Camera-type eye (tissue), 1 donor: ENCODE measurements around the gene RAD51C.

- RAMPAGE, long total RNA = no peak
Observed at GRCh38 chr17:58305191-58305759, 23.3 kb downstream of the TSPOAP1 start.

- RAMPAGE, long total RNA = no peak
Observed at GRCh38 chr17:58308493-58308864, 20.1 kb downstream of the TSPOAP1 start.

GRCh38 chr17:58310346-58311090 is 18.1 kb downstream of the TSPOAP1 start:
- RAMPAGE, long total RNA = no peak

DNA sequence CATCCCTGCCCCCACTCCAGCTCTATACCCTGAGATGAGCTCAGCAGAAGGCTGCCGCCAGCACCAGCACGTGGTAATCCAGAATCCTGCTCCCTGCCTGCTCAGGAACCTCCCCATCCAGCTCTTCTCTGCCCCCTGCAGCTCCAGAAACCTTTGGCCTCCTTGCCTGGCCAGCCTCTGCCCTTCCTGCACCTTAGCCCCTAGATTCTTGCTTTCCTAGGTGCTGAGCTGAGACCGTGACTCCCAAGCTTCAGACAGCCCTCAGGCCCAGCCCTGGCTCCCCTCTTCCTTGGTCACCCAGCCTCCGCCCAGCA is 2.7 kb downstream of the TSPOAP1 start:
- RAMPAGE, long total RNA = no peak

- RAMPAGE, long total RNA = no peak
Observed at GRCh38 chr17:58333750-58334349, 5.3 kb upstream of the TSPOAP1 start.

- RAMPAGE, long total RNA = no peak
Observed at GRCh38 chr17:58354182-58354903, 2.3 kb upstream of the SUPT4H1 start.

- RAMPAGE, long total RNA = no peak
Observed at GRCh38 chr17:58376941-58377829, 25.2 kb upstream of the SUPT4H1 start.

GRCh38 chr17:58488630-58489152 is 483 bp upstream of the HSF5 start:
- RAMPAGE, long total RNA = no peak

DNA sequence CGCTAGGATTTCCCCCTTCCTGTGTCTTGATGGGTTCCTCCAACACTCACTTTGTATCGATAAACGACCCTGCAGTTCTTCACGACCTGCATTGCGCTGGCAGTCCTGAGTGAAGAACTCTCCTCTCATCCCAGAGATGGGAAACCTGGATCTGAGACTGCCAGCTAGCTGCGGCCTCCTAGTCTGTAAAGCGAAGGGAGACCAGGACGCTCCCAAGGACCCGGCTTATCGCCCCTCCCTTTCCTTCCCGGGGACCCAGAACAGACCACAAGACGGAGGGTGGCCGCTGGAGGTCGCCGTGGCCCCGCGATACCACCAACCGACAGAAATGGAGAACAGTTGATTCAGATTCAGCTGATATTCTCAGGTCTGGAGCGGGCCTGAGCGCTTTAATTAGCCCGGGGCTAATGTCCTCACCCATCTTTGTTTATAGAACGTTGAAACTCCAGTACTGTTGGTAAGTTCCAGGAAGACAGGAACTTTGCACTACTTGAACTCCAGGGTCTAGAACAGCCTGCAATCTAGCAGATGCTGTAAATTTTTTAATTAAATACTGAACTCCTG is 4.1 kb upstream of the MTMR4 start:
- RAMPAGE, long total RNA = no peak

DNA sequence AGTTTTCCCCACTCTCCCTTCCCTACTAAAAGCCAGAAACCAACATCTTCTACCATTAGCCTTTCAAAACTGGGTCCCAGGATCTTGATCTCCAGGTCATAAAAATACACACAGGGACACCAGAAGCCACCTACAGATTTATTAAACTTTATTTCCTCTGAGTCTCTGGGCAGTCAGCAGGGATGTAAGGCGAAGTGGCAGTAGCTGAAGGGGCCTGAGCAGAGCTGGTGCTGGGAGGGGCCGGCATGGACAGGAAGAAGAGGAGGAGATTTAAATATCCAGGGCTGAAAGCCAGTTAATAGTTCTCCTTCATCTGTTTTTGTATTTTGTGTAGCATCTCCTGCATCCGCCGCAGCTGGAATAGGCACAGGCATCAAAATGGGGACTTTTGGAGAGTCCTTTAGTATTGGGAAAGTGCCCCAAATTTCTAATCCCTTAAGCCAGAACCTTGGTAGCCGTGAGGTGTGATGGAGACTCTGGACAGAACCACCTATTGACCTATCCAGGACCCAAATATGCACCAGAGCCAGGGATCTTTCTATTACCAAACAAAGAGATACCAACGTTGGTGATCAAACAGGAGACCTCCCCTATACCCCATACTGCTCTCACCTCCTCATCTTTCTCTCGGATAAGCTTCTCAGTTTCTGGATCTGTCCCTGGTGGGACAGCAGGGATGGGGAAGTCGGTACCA is 5.8 kb upstream of the MTMR4 start:
- RAMPAGE, long total RNA = no peak

- RAMPAGE, long total RNA = no peak
Observed at GRCh38 chr17:58520825-58521252, 6.4 kb upstream of the MTMR4 start.

GRCh38 chr17:58691883-58693233 is at the start of gene RAD51C:
TSS of gene RAD51C (plus strand) at chr17:58692602.
- RAMPAGE, long total RNA = start-site peak on the plus strand at chr17:58692593-58692623, 81 reads

DNA sequence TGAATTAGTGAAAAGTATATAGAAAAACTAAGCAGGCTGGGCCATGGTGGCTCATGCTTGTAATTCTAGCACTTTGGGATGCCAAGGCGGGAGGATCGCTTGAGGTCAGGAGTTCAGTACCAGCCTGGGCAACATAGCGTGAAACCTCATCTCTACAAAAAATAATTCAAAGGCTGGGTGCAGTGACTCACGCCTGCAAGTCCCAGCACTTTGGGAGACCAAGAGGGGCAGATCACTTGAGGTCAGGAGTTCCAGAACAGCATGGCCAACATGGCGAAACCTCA is 15.4 kb upstream of the TRIM37 start:
- RAMPAGE, long total RNA = no peak

DNA sequence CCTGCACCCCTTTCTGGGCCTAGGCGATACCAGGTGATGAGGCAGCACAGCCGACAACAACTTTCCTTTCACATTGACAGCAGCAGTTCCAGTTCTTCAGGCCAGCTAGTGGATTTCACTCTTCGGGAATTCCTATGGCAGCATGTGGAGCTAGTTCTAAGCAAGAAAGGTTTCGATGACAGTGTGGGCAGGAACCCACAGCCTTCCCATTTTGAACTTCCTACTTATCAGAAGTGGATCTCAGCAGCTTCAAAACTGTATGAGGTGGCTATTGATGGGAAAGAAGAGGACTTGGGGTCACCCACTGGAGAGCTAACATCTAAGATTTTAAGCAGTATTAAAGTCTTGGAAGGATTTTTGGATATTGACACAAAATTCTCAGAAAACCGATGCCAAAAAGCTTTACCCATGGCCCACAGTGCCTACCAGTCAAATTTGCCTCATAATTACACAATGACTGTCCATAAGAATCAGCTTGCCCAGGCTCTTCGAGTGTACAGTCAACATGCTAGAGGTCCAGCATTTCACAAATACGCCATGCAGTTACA is 1.4 kb downstream of the SMG8 start:
- RAMPAGE, long total RNA = no peak

DNA sequence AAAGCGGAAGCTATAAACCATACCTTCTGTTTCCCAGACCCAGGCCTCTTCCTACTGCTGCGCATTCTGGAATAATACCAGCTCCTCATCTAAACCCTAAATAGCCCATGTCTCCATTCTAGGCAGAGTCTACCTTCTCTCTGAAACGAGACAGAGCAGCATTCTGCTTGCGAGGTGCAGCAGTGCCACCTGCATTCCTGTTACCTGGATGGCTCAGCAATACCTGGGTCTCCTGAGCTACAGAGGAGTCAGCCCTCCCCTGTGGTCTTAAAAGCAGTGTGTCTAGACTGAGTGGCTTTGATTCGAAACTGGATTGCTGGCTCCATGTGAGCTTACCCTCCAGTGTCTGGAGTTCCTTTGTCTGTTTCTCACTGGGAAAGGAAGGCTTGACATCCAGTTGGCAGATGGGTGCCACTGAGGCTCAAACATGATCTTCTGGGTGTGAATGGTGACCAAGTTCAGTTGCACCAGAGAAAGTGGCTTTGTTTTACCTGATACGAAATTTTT is 6.5 kb downstream of the YPEL2 start:
- RAMPAGE, long total RNA = no peak

- RAMPAGE, long total RNA = no peak
Observed at GRCh38 chr17:59372104-59373018, 40.9 kb downstream of the YPEL2 start.

GRCh38 chr17:59465679-59466274 is 99.6 kb upstream of the DHX40 start:
- RAMPAGE, long total RNA = no peak

- RAMPAGE, long total RNA = no peak
Observed at GRCh38 chr17:59490068-59490595, 75.3 kb upstream of the DHX40 start.

GRCh38 chr17:59634605-59635136 is 15.0 kb downstream of the CLTC start:
- RAMPAGE, long total RNA = no peak

DNA sequence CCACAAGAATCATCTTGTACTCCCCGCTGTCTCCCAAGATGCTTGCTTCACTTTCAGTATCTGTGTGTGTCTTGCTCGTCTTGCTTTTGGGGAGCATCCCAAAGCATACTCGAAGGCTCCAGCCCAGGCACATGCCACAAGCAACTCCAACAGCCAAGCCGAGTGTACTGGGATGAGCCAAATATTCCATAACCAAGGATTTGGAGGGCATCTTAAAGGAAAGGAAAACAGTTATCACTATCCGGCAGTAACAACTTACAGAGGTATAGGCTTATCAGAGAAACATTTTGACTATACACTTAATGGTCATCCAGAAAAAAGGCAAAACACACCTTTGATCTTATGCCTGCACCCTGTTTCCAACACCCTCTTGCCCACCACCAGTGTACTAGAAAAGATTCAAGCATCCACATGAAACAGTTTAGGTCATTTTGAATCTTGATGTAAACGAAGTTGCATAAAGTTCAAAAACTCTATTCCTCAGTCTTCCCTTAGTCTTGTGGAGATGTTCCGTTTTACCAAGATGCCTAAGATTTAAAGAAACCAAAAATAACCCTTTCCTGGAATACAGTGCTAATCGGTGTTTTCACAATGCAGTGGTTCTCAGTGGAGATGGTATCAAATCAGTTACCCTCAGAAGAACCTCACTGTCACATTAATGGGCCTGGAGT is 9.3 kb downstream of the PTRH2 start:
- RAMPAGE, long total RNA = no peak